Breast (tissue), 4 donors: ENCODE measurements around a stretch of chr13.

DNA sequence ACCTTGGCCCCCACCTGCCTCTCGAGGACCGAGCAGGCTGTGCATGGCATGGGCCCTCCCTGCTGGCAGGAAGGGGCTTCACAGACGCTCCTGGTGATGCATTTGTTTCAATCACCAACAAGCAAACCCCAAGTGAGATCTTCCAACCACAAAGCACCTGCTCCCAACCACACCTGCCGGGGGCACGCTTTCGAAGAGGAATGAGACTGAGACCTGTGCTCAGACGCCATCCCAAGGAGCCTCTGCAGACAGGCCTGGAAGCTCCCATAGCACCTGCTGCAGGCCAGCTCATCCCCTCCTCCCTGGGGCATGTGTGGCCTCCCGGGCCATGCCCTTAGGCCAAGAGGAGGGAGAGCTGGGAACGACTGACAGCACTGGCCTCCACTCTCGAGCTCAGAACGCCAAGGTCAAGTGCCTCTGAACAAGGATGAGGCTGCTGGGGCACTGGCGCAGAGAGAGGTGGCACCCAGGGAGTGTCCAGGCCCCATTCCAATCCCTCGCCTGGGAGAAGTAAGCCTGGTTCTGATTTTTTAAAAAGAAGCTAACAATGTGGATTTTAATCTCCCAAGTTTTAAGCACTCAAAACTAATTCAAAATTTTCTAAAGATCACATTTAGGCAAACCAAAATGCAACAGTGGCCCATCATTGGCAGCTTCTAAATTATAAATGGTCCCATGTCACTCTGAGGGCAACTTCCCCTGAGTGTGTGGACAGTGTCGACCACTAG is 35.5 kb downstream of the RAB20 start:
- PRO-cap, 3 experiments: no peak in any of the 3 experiments
- RRBS: 93% methylated on average over 3 of the region's 14 CpGs

DNA sequence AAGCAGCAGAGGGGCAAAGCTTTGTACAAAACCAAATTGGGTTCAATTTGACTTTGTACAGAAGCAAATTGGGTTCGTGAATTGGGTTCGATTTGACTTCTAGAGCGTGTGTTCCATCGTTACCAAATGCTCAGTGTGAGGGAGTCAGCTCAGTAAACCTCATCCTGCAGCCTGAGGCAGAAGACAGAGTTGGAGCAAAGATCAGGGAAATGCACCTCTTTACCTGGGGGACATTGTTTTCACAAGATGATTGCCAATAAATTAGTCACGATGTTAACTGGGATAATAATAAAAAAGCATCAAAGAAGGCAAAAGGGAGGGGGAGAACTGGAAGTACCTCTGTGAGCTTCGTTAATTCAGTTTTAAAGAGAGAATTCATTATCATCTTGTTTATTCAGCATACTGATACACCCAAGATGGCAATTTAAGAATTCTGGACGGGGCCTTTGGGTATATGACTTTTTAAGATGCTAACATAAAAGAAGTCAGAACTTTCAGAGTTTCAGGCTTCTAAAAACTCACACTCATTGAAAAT is 1.4 kb downstream of the RAB20 start:
- PRO-cap, 3 experiments: no peak in any of the 3 experiments
- RRBS: no CpG with 5 or more reads among the region's 7 CpGs

- PRO-cap, 3 experiments: no peak in any of the 3 experiments
- RRBS: 3% methylated on average over 4 of the region's 17 CpGs
Observed at GRCh38 chr13:110561995-110562377, 464 bp upstream of the RAB20 start.

DNA sequence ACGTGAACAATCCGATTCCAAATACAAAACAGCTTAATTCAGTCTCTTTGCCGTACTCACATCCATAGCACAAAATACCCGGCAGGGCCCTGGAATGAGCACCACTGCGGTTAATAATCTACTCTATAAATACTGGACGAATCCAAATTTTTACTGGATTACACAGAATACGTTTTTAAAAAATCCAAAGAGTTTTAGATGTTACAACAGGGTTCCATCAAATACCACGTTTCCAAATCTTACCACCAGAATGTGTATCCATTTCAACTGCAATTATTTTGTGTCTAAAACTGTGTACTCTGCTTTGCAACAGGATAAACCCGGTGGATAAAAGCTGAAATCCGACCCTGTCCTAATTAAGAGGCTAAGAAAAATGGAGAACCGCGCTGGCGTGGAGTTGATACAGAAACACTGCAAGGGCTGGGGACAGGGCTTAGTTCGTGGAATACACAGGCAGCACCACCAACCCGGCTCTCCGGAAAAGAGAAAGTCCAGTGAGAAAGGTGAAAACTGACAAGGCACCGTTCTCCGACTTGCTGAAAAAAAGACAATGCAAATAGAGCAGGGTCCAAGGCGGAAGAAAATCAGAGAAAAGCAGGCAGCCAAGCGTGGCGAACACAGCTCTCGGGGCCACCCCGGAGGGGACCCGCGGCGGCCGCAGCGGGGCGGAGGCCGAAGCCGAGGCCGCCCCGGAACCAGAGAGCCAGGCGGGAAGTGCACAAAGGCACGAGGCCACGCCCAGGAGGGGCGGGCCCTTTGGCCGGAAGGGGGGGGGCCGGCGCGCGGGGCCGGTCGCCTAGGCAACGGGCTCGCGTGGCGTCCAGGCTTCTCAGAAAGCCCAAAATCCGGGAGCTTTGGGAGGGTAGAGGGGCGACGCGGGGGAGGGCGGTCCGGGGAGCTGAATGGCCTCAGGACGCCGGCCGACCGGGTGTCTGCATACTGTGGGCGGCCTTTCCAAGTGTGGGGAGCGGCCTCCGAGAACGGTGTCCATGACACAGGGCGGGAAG is 1.4 kb upstream of the ING1 start:
- PRO-cap, 3 experiments: peak in 3 of 3 experiments; most common plus-strand start position 436 of the sequence (in 2); most common minus-strand start position 650 of the sequence (in 3)
- RRBS: 2% methylated on average over 28 of the region's 63 CpGs

DNA sequence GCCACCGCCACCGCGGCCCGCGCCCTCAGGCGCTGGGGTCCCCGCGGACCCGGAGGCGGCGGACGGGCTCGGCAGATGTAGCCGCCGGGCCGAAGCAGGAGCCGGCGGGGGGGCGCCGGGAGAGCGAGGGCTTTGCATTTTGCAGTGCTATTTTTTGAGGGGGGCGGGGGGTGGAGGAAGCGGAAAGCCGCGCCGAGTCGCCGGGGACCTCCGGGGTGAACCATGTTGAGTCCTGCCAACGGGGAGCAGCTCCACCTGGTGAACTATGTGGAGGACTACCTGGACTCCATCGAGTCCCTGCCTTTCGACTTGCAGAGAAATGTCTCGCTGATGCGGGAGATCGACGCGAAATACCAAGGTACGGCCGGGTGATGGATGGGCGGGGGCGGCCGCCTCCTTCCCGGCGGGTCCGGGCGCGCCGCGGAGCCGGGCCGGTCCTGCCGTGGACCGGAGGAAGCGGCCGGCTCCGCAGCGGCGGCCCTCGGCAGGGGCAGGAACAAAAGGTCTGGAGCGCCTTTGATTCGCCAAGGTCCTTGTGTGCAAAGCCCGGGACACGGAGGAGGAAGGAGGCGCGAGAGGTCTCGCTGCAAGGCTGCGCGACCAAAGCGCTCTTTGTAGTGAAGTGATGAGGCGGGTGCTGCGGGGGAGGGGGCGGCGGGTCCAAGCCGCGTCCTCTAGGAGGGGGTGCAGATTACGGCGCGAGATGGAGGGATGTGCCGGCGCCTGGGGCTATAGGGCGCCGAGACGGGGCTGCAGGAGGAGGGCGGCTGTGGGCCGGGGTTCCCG is 621 bp downstream of the ING1 start:
- PRO-cap, 3 experiments: peak in 2 of 3 experiments; most common plus-strand start position 157 of the sequence (in 1); most common minus-strand start position 505 of the sequence (in 1)
- RRBS: 1% methylated on average over 39 of the region's 86 CpGs

DNA sequence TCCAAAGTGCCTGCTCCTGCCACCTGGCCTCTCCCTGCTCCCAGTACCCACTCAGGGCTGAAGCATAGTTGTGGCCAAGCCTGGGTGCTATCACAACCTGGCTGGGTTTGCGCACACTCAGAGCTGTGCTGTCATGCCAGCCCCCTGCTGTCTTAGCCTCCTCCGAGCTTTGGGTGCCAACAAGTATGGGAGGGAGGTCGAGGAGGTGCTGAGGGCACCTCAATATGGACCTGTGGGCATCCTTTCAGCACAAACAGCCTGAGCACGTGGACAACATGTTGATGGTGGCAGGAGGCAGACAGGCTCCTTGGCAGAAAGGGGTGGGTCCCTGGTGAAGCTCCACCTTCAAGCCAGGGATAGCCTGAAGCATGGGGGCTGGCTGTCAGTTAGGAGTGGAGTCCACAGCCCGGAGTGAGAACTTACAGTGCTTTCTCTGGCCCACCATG is 79.6 kb downstream of the ING1 start:
- PRO-cap, 3 experiments: no peak in any of the 3 experiments
- RRBS: no CpG with 5 or more reads among the region's 5 CpGs

- PRO-cap, 3 experiments: no peak in any of the 3 experiments
- RRBS: no CpG with 5 or more reads among the region's 2 CpGs
Observed at GRCh38 chr13:110809844-110810114, 96.3 kb downstream of the ING1 start.

GRCh38 chr13:110821887-110822246 is 93.0 kb downstream of the ANKRD10 start:
- PRO-cap, 3 experiments: no peak in any of the 3 experiments
- RRBS: no CpG with 5 or more reads among the region's 5 CpGs

DNA sequence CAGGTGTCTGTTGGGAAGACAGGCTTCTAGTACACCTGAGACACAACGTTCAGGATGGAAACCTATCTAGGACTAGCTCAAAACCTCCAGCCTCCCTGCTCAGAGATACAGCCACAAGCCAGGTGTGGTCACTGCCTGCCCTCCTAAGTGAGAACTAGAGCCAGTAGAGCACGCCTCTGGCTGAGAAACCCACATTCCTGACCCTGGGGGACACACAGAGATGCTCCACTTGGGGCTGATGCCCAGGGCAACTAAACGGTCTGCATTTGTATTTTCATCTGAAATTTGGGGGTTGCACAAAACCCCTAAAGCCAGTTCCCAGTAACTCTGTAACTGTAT is 28.0 kb downstream of the ANKRD10 start:
- PRO-cap, 3 experiments: no peak in any of the 3 experiments
- RRBS: no CpG with 5 or more reads among the region's 3 CpGs

DNA sequence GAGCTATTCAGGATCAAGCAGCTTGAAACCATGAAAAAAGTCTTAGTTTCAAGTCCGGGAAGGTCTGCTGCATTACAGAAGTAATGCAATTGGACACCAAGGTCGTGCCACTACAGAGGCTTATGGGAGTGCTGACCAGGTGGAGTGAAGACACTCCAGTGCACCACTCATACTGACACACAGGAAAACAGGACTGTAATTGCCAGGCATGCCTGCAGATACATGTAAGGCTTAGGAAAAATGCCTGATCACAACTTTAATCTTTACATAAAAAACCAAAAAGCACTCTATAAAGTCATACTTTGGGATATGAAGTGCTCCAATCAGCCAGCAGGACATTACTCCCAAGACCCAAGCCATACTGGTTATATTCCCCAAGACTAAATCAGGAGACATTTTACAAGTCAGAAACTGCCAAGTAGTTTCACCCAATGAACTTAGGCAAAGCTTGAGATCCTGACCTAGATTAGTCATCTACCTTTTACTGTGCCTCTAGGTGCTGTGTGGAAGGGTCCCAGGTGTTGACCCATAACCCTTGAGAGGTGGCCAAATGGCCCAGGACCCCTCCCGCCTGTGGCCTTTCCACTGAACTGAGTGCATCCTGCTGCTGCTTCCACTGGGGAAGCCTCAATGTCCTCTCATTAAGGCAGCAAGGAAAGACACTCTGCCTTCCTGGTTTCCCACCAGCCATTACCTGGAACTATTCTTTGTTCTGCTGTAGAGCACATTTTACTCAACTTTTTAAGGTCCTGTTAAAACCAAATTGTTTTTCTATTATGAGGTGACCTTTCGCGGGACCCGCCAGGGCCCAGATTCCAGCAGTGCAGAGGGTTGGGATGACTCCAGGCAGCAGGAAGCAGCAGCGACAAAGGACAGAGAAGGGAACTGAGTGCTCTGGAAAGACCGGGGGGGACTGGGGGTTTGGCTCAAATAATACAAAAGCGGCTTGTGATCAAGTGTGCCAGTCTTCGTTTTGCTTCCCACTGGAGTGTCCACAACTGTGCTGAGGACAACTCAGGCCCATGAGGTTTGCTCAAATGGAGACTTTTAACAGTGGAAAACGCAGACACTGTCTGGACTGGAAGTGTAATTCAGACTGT is 27.3 kb downstream of the ANKRD10 start:
- PRO-cap, 3 experiments: no peak in any of the 3 experiments
- RRBS: no CpG with 5 or more reads among the region's 11 CpGs

DNA sequence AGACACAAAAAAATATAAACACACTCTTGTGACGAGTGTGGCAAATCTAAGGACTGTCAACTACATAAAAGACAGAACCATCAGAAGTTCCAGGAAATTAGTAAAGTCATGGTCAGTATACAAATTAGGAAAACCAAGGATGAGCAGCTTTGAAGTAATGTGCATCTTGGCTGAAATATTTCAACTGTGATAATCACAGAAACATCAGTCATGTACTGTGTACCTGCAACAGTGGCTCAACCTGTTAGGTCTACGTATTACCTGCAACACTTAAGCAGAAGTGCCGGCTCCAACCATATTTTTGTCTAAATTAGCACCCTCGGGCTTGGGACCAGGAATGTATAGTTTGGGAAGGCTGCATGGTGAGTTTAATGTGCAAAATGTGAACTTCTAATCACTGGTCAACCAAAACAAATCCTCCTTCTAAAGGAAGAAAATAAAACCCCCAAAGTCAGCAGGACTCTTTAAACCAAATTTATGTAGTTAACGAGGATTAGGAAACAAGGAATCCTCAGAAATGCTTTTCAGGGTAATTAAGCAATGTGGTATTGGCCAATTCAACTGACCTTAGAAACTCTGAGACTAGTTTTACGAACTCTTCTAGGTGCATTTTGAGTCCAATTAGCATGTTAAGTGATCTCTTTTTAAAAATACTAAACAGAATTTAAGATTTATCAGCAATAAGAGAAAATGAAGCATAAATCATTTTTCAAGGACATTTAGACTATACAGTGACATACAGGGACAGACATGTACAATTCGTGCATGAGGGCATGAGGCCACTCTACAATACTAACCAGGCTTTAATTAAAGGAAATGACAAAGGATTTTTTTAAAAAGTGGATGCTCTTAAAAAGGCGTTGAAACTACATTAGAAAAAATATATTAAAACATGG is 24.2 kb downstream of the ANKRD10 start:
- PRO-cap, 3 experiments: no peak in any of the 3 experiments
- RRBS: no CpG with 5 or more reads among the region's 8 CpGs

DNA sequence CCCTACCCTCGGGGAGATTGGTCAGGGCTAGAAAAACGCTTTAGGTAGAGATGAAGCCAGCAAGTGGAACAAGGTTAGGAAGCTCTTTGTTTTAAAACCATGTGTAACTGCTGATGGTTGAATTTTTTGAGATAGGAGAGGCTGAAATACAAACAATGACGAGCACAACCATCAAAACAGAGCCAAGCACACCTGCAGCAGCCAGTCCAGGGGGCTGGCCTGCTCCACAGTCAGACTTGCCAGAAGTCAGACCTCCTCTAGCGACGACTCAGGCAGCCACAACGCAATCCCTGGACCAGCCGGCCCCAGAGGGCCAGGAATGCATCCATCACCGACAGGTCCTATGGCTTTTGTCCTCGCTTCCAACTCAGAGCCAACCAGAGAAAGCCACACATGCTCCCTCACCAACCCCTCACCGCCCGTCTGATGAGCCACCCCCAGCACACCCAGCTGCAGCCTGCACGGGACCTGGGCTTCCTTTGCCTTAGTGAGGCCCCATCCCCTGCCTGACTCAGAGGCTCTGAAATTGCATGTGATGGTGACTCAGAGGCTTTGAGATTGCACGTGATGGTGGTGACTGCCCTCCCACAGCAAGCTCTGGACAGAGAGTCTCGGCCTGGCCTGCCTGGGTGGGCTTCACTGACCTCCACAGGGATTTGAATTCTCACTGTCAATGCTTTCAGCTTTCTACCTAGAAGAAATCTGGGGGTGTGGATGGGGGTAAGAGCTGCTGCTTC is 40.2 kb upstream of the ANKRD10 start:
- PRO-cap, 3 experiments: no peak in any of the 3 experiments
- RRBS: no CpG with 5 or more reads among the region's 14 CpGs

DNA sequence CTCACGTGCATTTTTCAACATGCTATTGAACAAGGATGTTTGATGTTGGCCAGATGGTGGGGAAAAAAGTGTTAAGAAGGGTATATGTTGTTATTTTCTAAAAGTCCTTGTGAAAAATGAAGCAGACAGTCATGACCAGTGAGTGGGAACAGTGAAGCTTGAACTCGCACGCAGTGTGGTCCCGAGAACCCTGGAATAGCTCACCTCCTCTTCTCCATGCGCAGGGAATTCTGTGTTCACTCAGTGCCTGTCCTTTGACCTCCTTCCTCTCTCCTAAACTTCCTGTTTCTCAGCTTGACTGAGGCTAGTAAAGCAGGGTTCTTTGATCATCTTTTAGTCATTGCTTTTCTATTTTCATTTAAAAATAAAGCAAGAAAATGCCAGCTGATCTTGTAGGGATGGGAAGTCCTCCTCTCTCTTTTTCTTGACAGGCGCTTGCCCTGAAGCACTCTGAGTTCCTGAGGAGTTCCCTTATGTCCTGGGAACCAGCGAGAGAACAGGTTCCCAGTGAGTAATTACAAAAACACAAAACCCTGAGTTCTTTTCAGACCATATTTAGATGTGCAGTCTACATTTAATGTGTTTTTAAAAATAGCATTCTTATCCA is 62.8 kb downstream of the ARHGEF7 start:
- PRO-cap, 3 experiments: no peak in any of the 3 experiments
- RRBS: no CpG with 5 or more reads among the region's 7 CpGs

DNA sequence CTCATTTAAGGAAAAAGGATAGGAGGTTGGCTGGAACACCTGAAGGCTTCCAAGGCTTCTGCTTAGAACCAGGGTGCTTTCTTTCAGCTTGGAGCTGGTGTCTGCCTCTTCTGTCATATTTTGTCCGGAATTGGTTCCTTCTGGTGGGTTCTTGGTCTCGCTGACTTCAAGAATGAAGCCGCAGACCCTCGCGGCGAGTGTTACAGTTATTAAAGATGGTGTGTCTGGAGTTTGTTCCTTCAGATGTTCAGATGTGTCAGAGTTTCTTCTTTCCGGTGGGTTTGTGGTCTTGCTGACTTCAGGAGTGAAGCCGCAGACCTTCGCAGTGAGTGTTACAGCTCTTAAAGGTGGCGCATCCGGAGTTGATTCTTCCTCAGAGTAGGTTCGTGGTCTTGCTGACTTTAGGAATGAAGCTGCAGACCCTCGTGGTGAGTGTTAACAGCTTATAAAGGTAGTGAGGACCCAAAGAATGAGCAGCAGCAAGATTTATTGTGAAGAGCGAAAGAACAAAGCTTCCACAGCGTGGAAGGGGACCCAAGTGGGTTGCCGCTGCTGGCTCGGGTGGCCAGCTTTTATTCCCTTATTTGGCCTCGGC is 74.1 kb downstream of the ARHGEF7 start:
- PRO-cap, 3 experiments: no peak in any of the 3 experiments
- RRBS: no CpG with 5 or more reads among the region's 18 CpGs

DNA sequence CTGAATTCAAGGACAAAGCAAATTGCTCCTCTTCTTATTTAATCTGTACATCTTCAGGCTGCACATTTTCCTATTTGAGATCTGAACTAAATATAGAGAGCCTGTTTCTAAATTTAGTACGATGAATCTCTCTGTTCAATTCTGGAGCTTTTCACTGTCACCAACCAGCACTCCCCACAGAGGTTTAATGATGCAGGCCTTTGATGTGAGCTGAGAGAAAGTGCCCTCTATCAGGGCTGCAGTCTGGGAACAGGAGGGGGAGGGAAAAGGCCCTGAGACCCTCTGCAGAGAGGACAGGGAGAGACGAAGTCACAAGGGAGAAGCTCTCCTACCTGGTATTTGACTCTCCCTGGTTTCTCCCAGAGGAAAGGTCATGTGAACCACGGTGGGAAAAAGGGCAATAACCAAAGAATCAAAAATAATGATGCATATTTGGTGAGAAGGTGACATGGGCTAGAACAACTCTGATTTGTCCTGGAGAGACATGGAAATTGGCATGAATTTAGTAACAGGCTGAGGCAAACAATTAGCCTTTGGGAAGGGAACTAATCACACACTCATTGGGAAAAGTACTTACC is 206.7 kb upstream of the SOX1 start:
- PRO-cap, 3 experiments: no peak in any of the 3 experiments
- RRBS: no CpG with 5 or more reads among the region's 3 CpGs

DNA sequence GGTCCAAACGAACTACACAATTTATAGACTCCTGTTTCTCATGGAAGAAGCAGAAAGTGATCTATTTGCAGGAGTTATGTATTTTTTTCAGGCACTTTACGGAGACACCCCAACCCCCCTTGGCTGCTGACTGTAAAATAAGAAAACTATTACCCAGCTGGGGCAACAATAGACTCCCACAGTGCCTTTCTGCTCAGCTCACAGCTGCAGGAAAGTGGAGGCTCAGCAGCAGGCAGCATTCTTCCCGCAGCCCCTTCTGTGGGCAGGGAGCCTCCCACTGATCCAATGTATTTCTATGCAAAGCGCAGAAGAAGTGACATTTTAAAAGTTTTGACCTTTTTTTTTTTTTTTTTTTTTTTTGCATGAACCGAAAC is 95.0 kb downstream of the SOX1 start:
- PRO-cap, 3 experiments: no peak in any of the 3 experiments
- RRBS: no CpG with 5 or more reads among the region's 5 CpGs

DNA sequence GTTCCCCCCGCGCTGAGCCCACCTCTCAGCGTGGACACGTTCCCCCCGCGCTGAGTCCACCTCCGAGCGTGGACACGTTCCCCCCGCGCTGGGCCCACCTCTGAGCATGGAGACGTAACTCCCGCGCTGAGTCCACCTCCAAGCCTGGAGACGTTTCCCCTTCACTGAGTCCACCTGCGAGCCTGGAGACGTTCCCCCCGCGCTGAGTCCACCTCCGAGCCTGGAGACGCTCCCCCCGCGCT is 96.8 kb downstream of the SOX1 start:
- PRO-cap, 3 experiments: no peak in any of the 3 experiments
- RRBS: no CpG with 5 or more reads among the region's 23 CpGs

DNA sequence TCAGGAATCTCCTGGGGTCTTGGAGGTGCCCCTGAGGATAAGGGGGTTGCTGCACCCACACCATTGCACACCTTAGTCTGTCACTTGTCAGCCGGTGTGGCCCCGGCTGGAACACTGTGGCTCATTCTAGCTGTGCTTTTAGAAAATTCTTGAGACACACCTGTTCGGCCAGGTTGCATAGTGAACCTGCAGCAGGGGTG is 71.8 kb downstream of the ATP11A start:
- PRO-cap, 3 experiments: no peak in any of the 3 experiments
- RRBS: no CpG with 5 or more reads among the region's 3 CpGs

DNA sequence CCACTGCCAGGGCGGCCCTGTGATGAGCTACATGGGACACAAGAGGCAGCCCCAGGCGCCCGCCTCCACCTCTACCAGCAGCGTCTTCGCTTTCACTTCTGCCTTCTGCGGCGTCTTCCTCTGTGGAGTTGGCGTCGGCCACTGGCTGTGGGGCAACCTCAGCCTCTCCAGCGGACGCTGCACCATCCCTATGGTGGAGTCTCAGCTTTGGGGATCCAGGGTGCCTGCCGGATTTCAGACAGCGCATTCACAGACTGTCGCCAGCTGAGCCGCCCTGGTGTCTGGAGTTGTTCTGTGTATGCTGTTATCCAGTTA is 78.3 kb downstream of the ATP11A start:
- PRO-cap, 3 experiments: no peak in any of the 3 experiments
- RRBS: no CpG with 5 or more reads among the region's 15 CpGs

DNA sequence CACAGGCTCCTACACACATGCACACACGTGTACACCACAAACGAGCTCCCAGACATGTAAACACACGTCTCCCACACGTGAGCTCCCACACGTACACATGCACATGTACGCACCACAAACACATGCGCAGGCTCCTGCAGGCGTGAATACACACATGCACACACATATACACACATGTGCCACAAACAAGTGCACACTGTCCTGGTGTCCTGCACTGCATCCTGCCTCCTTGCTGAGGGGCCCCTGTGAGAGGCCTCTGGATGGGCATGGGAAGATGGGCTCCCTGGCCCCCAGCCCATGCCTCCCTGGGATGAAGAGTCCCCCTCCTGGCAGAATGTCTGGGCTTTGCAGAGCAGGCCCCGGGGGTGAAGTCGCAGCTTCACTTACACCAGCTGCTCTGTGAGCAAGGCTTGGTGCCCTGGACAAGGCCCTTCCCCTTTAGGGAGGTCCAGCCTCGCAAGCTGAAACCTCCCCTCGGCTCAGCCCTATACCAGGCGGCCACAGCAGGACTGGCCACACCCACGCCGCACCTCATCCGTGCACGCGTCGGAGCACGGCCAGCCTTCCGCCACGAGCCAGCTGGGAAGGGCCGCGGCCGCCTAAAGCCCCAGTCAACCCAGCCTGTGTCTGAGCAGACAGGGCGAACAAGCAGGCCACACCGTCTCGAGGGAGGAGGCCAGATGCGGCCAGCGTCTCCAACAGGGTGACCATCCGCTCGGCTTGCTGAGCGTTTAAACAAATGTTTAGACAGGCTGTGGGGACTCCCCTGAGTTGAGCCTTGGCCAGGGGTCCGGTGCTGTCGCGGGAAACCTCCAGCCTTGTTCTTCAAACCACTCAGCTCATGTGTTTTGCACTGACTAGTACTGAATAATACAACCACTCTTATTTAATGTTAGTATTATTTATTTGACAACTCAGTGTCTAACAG is 83.2 kb upstream of the MCF2L start:
- PRO-cap, 3 experiments: no peak in any of the 3 experiments
- RRBS: no CpG with 5 or more reads among the region's 36 CpGs